HCT116 (cell line): ENCODE results near the genes EHHADH, ETV5 and DGKG.

DNA sequence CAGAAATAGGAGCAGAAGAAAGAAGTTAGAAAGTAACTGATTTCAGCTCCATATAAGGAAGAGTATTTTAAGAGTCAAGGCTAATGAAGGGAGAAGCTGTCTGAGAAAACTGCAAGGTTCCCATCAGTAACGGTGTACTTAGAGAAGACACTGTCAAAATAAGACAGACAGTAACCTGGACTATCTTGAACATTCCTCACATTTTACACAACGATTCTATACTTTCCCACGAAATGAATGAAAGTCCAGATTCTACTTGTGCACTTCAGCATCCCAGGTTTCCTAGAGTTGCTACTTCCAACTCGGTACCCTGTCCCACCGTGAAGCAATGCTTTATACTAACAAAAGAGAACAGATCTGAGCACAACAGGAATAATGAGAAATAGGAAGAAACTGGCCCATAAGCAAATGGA lies 1.8 kb downstream of the C3orf70 start:
- RRBS = no CpG with 5 or more reads among the region's 5 CpGs

- RRBS = 41% methylated on average over 23 of the region's 56 CpGs
These were observed at the start of gene EHHADH for GRCh38 chr3:185253504-185254524. EHHADH (minus strand) TSS chr3:185254049.

DNA sequence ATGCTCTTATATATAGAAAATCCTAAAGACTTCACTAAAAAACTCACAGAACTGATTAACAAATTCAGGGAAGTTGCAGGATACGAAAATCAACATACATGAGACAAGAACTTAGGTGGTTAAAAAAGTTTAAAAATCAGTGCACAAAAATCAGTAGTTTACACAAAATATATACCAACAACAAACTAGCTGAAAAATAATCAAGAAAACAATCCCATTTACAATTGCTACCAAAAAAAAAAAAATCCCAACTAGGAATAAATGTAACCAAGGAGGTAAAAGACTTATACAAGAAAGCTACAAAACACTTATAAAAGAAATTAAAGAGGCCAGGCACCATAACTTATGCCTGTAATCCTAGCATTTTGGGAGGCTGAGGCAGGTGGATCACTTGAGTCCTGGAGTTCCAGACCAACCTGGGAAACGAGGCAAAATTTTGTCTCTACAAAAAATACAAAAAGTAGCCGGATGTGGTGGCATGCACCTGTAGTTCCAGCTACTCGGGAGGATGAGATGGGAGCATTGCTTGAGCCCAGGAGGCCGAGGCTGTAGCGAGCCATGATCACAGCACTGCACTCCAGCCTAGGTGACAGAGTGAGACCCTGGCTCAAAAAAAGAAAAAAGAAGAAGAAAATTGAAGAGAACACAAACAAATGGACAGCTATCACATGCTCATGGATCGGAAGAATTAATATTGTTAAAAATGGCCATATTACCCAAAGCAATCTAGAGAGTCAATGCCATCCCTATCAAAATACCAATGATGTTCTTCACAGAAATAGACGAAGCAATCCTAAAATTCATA lies 25.2 kb downstream of the MAP3K13 start:
- RRBS = no CpG with 5 or more reads among the region's 8 CpGs

- RRBS = no CpG with 5 or more reads among the region's 6 CpGs
These were observed 9.3 kb downstream of the TMEM41A start for GRCh38 chr3:185489429-185489969.

DNA sequence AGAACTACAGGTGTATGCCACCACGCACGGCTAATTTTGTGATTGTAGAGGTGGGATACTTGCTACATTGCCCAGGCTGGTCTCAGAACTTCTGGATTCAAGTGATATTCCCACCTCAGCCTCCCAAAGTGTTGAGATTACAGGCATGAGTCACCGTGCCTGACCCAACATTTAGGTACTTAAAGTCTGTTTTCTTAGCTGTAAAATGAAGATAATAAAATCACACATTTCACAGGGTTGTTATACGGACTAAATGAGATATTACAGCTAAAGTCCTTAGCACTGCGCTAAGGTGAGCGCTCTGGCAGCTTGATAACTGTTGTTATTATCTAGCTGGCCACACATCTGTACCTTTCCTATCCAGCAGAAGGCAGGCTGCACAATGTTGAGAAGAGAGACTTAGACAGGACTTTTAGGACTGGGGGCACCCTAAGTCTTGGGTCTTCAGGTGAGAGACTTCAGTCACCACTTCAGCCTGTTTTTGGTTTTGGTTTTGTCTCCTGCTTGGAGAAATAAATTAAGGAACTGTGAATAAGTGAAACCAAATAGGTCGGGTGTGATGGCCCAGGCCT lies 2.7 kb upstream of the LIPH start:
- RRBS = no CpG with 5 or more reads among the region's 7 CpGs

DNA sequence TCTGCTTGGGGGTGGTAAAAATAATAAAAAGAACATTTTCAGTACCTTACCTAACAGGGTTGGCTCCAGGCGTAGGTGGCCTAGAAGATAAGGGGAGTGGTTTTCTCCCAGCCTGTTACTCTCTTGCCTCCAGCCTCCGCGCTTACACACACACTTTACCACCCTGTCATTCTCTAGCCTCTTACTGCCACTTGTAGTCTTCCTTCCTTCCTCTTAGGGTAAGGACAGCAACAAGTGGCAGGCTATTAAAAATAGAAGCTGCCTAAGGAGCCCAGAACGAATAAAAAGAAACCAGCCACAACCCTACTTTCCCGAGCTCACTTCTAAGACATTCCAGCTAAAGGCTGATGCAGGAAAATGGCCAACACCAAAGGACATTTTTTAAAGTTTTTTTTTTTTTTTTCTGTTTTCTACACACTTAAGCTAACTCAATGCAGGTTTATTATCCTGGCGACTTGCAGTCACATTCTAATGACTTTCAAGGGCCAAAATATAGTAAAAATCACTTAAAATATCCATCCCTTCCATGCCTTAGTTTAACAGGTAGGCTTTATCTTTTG lies 9.7 kb upstream of the LIPH start:
- RRBS = no CpG with 5 or more reads among the region's 6 CpGs

GRCh38 chr3:185609092-185609492 lies 23.0 kb downstream of the SENP2 start:
- RRBS = no CpG with 5 or more reads among the region's 2 CpGs

DNA sequence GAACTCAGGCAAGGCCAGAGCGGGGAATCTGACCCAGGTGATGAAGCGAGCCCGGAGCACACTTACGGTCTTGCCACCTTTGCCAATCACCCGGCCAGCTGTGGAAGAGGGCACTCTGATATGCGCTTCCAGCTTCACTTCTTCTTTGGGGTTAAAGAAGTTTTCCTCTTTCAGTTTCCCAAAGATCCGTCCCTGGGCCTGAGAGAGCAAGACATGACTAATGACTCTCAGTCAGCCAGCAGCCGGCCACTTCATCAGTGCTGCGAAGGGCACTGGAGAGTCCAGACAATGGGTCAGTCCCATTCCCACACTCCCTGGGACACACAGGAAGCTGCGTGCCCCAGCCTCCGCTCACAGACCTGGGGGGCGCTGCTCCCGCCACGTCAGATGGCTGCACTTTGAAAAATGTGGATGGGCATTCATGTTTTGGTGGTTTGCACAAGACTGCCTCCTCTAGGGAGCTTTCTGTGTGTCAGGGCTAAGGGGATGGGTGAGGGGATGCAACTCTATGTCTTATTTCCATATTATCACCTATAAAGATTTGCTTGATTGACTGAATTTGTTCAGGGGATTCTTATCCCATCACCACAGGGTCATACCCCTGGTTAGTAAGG lies 63.3 kb downstream of the SENP2 start:
- RRBS = 98% methylated on average over 2 of the region's 14 CpGs

DNA sequence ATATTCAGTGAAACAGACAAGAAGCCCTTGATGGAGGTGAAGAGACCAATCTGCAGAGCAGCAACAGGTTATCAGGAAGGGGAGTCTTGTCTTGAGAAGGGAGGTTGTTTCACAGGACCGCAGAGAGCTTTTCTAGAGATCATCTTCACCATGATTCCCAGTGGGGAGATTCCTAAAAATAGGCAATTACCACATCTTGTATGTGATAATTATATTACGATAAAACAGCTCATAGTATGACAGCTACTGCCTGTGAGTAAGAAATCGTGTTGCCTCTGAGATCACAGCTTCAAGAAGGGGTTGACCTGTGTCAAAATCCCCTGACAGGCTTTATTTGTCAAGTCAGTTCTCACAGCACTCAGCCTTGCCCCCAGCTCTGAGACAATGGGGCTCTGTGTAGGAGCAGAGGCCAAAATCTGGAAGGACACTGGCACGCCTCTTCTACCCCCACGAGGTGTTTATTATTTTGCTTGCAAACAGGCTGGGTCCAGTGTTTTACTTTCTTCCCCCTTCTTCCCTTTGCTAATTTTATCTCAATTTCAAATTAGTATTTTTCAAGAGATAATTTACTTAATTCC lies 60.3 kb downstream of the IGF2BP2 start:
- RRBS = no CpG with 5 or more reads among the region's 5 CpGs

DNA sequence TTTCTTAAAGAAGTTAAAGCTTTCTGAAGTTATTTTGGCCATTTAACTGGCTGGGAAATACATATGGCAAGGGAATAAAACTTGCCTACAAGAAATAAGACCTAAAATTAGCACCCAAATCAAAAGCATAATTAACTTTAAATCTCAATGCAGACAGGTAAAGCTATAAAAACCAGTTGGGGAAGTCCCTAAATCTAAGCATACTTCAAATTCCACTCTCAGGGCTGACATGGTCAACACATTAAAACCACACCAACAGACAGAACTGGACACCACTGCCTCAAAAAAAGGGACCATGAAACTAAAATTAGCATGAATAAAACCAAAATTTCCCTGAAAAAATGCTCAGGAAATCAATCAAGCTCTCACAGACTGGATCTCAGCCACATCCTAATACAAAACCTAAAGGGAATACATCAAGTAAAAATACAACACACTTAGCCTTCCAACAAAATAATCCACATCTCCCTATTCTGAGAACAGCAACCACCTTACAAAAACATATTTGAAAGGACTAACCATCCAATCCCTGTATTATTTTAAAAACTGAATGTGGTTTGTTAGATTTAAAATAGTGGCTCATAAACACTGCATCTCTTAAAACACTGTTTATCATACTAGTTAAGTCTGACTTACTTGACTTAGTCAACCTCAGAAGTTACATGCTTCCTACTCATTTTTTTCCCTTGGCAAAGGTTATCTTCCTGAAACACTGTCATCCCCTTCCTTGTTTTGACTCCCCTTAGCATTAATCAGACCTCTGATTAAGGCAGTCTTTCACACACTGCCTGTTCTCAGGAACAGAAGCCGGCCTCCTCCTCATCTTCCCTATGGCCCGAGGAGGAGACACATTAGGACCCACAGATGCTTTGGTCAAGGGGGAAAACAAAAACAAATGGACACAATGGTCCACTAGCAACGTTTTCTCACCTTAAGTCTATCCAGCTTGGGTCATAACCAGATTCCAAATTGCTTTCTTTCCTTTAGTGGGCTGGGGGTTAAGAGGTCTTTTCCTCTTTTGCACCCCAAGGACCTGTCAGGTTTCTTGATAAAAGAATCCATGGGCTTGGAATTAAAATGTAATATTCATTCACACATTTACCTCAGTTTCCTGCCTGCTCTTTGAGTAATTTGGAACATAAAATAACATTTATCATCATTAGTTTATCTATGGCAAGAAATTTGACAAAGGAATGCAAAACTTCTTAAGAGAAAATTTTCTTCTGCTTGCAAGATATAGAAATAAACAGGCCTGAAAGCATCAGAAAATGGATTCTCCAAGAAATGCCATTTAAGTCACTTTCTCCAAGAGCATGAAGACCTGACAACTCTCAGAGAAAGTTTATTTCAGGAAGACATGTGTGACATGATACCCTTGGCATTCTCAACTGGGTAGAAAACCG lies 8.1 kb downstream of the TRA2B start:
- RRBS = no CpG with 5 or more reads among the region's 4 CpGs

DNA sequence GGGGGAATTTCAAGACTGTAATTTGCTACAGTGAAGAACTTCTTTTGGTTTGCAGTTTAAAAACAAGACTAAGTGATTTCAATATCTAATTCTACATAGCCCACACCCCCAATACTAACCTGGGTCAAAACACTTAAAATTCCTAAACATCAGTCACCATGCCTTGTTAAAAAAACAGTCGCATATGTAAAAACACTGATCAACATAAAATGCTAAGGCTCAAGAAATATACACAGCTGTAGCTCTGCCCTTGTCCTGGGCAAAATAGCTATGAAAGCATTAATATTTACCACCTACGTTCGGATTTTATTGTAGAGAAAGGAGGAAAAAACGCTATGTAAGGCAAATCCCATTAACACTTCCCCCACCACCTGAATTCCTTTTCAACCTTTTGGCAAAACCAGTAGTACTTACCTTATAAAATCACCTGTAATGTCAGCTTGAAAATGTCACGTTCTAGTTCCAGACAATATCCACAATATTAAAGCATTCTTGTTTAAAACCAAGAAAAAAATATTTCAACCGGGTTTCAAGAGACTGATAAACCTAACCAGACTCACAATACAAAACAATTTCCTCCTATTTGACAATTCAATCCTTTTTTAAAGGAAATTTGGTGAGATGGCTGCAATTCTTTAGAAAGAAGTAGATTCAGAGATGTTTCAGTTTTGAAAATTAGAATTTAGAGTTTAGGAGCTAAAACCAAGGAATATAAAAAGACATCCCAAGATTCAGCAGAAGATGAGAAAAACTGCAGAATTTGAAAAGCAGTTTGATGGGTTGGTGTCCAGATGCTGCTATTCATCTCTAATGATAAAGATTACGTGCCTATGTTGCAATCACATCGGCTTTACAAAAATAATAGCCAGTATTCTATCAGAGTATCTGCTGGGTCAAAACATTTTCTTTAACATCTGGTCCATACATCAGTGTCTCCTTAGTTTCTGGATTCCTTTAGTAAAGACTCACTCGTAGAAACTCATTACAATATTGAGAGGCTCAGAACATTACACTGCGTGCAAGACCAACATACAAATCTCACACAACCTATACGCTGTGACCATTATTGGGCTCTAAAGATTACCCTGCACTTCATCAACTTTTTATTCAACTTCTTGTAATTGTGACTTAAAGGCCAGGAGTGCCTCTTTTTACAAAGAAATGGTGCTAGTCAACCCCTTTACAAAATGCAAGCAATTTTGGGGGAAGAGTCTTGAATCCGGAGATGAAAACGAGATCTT lies 3.4 kb downstream of the TRA2B start:
- RRBS = no CpG with 5 or more reads among the region's 13 CpGs

- RRBS = no CpG with 5 or more reads among the region's 7 CpGs
These were observed 61.9 kb downstream of the ETV5 start for GRCh38 chr3:186046784-186047646.

DNA sequence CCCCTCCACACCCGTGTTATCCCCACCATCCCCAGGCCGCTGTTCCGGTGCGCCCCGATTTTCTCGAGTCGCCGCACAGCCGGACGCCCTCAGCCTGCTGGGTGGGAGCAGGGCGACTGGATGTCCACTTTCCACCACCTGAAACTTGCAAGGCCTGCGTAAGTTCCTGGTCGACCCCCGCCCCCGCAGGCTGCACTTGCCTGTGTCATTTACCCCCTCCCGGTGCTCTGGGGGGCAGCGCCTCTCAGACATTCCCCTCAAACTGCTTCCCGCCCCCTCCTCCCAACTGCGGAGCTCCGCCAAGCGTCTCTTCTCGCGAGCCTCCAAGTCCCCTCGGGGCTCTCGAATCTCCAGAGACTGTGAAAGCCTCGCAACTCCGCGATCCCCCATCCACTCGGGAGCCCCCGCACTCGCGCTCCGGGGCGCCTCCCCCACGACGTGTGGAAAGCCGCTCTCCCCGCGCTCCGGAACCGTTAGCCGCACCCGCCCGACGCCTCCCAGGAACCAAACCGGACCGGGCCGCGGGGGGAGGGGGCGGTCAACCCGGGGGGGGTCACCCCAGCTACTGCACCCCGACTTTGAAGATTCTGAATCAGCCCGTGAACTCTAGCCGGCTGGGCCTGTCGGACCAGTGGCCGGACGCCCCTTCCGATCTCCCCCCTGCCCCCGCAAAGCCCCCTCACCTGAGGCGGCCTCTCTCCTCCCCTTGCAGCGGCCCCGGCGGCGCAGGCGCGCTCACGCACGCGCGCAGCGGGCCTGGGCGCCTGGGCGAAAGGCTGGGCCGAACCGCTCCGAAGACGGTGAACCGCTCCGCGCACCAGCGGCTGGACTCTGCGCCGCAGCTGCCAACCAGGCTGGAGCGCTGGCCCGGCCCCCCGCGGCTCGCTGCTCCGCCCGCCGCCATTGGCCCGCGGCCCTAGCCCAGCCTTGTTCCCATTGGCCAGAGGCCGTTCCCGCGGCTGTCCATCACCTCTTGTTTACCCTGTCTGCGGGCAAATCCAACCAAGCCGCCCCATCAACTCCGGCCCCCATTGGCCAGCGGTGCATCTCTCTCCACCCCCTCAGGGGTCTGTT lies at the start of gene ETV5:
TSS of gene ETV5 (minus strand) at position 833 of the 1,074 bp plus-strand sequence.
- RRBS = 2% methylated on average over 29 of the region's 100 CpGs

- RRBS = 97% methylated on average over 10 of the region's 42 CpGs
These were observed 85.2 kb upstream of the ETV5 start for GRCh38 chr3:186193931-186194607.

- RRBS = no CpG with 5 or more reads among the region's 19 CpGs
These were observed 101.3 kb upstream of the ETV5 start for GRCh38 chr3:186210031-186210830.

DNA sequence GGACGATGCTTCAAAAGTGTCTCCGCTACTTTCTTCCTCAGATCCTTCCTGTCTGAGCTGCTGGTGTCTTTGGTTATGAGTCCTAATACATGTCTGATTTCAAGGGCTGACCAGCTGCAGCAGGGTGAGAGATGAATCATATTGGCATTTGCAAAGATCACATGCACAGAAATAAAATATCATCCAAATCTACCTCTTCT lies 116.8 kb upstream of the ETV5 start:
- RRBS = no CpG with 5 or more reads among the region's 2 CpGs

DNA sequence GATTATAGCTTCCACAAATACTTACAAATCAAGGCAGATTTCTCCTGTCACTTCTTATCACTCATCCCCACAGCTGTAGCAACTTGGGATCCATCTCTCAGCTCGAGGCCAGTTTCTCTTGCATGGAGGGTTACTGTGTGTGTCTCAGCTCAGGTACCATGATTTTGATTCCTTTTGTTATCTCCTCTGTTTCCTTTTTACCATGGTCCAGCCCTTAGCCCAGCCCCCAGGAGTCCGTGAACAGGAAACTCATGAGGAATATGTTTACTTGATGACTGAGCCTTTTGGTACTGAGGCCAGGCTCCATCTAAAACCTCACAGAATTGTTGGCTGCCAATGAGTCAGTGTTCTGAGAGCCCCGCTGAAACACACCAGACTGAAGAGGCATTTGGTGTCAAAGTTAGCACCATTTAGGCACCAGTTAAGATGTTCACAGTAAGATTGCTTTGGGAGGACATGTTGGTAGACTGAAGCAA lies 80.9 kb downstream of the DGKG start:
- RRBS = no CpG with 5 or more reads among the region's 3 CpGs

GRCh38 chr3:186361504-186362599 lies at the start of gene DGKG:
DGKG (minus strand) TSS chr3:186362234.
- RRBS = 93% methylated on average over 6 of the region's 78 CpGs

GRCh38 chr3:186584799-186585324 lies 14.3 kb downstream of the DNAJB11 start:
- RRBS = no CpG with 5 or more reads among the region's 2 CpGs

- RRBS = no CpG with 5 or more reads among the region's 5 CpGs
These were observed 7.1 kb downstream of the AHSG start for GRCh38 chr3:186619870-186620490.